Measurements from ENCODE around the genes UBE3C and NCAPG2.

- PRO-cap = no peak
Observed at GRCh38 chr7:157010961-157011591, 613 bp upstream of the MNX1 start.

DNA sequence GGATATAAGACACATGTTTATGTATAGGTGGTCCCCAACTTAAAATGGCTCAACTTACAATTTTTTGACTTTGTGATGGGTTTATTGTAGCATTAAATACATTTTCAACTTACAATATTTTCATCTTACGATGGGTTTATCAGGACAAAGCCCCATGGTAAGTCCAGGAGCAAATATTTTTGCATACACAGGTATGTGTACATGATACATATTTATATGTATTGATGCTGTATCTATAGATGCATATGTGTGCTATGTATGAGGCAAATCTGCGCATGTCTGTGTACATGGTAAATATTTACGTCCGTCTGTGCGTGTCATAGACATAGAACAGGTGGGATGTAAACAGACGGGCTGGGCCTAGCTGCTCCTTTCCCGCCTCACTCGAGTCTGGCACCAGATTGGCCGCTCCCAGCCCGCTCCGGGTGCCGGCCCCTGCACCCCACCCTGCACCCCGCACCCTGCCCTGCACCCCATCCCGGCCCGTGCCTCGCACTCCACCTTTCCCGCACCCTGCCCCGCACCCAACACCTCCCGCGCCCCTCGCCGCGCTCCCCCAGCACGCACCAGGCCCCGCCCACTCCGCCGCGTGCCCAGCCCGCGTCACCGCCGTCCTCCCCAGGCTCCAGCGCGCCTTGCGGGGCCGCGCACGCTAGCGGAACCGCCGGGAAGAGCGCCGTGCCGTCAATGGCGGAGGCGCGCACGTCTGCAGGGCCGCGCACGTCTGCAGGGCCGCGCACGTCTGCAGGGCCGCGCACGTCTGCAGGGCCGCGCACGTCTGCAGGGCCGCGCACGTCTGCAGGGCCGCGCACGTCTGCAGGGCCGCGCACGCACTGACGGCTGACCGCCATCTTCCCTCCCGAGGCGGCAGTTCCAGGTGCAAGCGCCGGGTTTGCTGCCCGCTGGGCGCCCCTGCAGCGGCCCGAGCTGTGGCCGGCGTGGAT lies at the start of gene UBE3C:
UBE3C (plus strand) TSS at position 827 of the 944 bp plus-strand sequence.
- PRO-cap = bidirectional peak, plus-strand start at position 870 of the sequence, minus-strand start at position 591 of the sequence

- PRO-cap = no peak
Observed at GRCh38 chr7:157194146-157194931, 55.6 kb downstream of the UBE3C start.

- PRO-cap = no peak
Observed at GRCh38 chr7:157270945-157271567, 65.7 kb upstream of the DNAJB6 start.

DNA sequence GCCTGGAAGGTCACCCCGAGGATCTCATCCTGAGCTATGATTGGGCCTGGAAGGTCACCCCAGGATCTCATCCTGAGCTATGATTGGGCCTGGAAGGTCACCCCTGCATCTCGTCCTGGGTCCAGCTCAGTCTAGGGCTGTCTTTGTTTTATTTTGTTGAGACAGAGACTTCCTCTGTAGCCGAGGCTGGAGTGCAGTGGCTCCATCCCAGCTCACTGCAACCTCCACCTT lies 16.9 kb upstream of the DNAJB6 start:
- PRO-cap = no peak

DNA sequence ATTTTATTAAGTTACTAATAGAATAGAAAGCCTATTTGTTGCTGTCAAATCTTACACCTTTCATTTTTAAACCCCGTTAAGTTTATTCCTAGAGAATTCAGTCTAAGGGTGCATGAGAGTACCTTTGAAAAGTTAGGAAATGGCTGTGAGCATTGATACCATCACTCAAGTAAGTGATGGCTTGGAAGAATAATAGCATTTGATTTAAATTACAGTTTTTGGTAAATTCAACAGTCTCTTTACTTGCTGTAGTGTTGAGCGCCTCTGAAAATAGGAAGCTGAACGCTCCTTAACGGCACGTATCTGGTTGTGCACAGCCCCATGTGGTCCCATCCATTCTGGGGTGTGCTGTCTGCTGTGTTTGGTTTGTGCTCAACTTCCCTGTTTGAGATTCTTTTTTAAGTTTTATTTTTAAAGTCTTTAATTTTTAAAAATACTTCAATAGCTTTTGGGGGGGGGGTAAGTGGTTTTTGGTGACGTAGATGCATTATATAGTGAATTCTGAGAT lies 51.4 kb downstream of the DNAJB6 start:
- PRO-cap = no peak

- PRO-cap = no peak
Observed at GRCh38 chr7:157397478-157398299, 60.9 kb downstream of the DNAJB6 start.

GRCh38 chr7:157411554-157412038 lies 74.8 kb downstream of the DNAJB6 start:
- PRO-cap = unidirectional peak, plus-strand start at chr7:157411687

DNA sequence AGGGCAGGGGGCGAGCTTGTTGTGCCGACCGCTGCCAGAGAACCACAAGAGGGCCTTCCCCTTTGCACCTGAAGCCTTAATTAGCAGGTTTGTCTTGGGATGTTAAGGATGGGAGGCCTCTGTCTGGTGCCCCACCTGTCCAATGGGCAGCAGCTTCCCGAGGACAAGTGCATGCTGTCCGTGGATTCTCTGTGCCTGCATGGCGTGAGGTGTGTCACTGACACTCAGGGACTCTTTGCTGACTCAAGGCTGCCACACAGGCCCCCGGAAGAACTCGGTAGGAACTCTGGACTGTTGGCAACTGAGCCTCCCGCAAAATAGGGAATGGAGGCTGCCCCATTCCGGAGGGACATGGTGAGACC lies 487.5 kb downstream of the DNAJB6 start:
- PRO-cap = unidirectional peak, minus-strand start at position 162 of the sequence

DNA sequence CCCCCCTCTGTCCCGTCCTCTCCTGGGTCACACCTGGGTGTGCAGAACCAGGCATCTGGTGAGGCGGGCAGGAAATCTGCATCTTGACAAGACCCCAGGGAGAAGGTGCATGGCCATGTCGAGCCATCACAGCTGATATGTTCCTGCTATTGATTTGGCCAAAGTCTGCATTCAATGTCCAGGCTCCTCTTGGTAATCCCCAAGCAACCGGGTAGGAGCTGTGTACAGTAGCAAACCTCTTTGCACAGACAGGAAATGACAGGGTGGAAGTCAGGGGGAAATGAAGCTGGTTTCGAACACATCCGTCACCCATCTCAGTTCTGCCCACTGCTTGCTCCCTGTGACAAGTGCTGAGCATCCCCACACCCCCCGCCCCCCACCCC lies 554.2 kb downstream of the DNAJB6 start:
- PRO-cap = no peak

DNA sequence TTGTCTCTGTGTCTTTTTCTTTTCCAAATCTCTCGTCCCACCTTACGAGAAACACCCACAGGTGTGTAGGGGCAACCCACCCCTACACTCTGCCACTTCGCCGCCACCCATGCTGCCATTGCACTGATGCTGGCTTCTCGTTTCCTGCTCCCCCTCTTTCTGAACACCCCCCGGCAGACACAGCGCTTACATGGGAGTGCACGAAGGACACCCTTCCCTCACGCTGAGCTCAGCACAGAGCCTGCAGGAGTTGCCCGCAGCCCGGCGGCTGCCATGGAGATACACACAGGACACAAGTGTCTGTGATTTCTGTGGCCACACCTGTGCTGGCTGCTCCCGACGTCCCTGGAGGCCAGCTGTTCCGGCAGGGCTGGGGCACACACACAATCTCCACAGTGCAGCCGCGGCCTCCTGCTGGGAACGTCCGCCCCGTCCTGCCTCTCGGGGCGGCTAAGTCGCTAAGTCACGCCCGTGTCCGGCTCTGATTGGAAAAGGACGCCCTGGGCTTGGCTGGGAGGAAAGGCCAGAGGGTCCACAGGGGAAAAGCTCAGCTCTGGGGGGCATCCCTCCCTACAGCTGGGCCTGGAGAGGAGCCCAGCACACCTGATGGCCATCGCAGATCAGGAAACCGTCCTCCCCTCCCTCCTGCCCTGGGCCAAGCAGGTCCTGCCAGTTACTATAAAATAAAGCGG lies 349.8 kb downstream of the PTPRN2 start:
- PRO-cap = no peak

GRCh38 chr7:158602139-158602550 lies 14.5 kb upstream of the PTPRN2 start:
- PRO-cap = no peak

DNA sequence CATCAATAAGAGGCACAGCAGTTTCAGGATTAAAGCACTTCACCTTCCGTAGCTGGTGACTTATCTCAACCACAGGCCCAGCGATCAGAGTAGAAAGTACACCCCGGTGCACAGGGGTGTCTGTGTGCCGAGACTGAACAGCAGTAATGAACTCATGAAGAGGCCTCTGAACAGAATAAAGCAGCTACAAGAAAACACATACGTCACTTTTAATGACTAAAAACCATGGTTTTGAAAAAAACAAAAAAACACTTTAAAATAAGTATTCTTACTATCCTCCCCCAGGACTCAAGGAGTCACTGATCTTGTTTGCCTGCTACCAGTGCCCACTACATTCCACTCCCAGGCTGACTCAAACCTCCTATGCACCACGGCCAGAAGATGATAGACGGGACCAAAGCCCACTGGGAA lies 53.8 kb downstream of the NCAPG2 start:
- PRO-cap = no peak

DNA sequence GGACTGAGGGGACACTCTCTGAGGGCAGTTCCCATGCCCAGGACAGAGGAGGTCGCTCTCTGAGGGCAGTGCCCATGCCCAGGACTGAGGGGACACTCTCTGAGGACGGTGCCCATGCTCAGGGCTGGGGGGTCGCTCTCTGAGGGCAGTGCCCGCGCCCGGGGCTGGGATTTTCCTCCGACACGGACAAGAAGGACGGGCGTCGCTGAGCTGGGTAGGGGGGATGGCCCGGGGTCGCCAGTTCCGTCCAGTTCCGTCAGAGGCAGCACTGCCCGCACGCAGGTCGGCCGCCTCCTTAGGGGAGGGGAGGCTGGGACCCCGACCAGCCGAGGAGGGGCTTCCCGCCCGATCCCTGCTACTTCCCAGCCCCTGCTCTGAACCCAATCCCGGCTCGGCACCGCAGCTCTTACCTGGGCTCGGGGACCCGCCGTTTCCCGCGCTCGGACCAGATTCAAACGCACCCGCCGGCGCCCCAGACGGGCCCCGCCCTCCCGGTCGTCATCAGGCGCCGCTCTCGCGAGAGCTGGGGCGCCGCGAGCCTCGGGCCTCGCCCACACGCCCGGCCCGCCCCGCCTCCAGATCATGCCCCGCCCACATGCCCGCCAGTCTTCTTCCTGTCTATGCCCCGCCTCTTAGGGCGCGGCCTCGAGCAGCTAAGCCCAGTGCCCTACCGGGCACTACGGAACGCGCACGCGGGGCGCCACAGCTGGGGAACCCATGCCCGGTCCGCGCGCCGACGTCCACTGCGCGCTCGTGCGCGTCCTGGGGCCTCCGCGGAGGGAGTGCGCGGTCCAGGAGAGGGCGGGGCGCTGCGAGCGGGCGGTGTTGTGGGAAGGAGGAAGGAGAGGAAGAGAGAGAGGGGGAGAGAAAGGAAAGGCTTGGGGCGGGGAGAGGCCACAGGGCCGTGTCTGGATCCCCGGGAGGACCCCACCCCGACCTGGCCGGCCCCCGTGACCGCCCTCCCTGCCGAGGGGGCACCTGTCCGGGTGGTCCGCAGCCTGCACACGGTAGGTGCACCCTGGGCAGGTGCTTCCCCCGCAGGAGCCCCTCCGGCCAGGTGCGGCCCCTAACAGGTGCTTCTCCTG lies at the start of gene NCAPG2:
NCAPG2 (minus strand) TSS at position 491 of the 1,085 bp plus-strand sequence.
- PRO-cap = bidirectional peak, plus-strand start at position 868 of the sequence, minus-strand start at position 491 of the sequence

- PRO-cap = no peak
Observed at GRCh38 chr7:158741002-158741481, 36.4 kb upstream of the NCAPG2 start.

- PRO-cap = no peak
Observed at GRCh38 chr7:158742334-158742621, 37.7 kb upstream of the NCAPG2 start.

- PRO-cap = no peak
Observed at GRCh38 chr7:158793997-158794635, 35.2 kb downstream of the ESYT2 start.

GRCh38 chr7:158808043-158808635 lies 21.2 kb downstream of the ESYT2 start:
- PRO-cap = no peak

DNA sequence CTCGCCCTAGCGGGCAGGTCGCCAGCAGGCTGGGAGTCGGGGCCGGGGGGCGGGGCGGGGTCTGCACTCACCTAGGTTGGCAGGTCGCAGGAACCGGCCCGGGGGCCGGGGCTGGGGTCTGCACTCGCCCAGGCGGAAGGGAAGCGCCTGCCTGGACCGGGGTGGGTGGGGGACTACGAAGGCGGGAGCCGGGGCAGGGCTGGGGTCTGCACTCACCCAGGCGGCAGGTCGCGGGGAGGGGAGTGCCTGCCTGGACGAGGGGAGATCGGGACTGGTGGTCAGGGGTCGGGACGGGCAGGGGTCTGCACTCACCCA lies 575 bp downstream of the ESYT2 start:
- PRO-cap = no peak

- PRO-cap = no peak
Observed at GRCh38 chr7:158858944-158859337, 2.6 kb downstream of the DYNC2I1 start.